ENCODE measurements around the gene ROCK1.

- PRO-cap: no peak
These were observed 262.3 kb downstream of the ANKRD30B start for GRCh38 chr18:15010272-15010609.

DNA sequence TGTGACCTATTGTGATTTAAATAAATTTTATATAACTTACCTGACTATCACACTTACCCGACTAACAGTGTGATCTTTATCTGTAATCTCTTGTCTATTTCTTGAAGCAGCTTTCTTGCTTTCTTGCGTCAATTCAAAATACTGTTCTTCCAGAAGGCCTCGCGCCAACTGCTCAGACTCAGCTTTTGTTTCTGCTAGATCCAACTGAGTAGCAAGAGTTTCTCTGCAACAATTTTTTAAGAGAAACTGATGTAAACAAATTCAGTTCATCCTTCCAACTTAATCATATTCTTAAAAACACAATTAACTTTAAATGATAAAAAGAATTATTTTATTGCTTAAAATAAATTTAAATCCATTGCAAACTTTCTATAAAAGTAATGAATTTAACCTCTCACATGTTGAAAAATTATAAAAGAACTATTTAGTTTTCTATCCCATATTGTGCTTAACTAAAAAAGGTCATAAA lies 141.3 kb downstream of the ROCK1 start:
- PRO-cap: no peak

- PRO-cap: no peak
These were observed 32.4 kb downstream of the ROCK1 start for GRCh38 chr18:21079167-21079733.

- PRO-cap: bidirectional peak, plus-strand start at chr18:21111517, minus-strand start at chr18:21111529; bidirectional peak, plus-strand start at chr18:21112141, minus-strand start at chr18:21111793
These were observed at the start of gene ROCK1 for GRCh38 chr18:21111432-21111899. Gene ROCK1 (minus strand): TSS chr18:21111813.

DNA sequence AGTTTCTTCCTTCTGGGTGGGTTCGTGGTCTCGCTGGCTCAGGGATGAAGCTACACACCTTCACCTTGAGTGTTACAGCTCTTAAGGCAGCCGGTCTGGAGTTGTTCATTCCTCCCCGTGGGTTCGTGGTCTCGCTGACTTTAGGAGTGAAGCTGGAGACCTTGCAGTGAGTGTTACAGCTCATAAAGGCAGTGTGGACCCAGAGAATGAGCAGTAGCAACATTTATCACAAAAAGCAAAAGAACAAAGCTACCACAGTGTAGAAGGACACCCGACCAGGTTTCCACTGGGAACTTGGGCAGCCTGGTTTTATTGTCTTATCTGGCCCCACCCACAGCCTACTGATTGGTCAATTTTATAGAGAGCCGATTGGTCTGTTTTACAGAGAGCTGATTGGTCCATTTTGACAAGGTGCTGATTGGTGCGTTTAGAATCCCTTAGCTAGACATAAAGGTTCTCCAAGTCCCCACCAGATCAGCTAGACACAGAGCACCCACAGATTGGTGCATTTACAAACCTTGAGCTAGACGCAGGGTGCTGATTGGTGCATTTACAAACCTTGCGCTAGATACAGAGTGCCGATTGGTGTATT lies 20.2 kb upstream of the ROCK1 start:
- PRO-cap: no peak

- PRO-cap: no peak
These were observed 143.6 kb downstream of the ESCO1 start for GRCh38 chr18:21456822-21457456.

DNA sequence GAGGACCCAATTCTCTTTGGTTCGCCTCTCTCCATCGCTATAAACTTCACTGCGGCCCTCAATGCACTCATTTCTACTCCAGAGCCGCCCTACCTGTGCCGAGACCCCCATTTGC lies 745 bp downstream of the ESCO1 start:
- PRO-cap: no peak

DNA sequence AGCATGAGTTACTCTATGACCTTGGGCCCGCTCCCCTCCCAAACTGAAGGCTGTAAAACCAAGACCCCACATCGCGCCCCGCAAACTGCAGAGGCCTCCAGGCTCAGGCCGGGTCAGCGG lies 627 bp downstream of the ESCO1 start:
- PRO-cap: unidirectional peak, plus-strand start at position 106 of the sequence

- PRO-cap: no peak
These were observed 88.3 kb downstream of the MIB1 start for GRCh38 chr18:21828793-21829304.

DNA sequence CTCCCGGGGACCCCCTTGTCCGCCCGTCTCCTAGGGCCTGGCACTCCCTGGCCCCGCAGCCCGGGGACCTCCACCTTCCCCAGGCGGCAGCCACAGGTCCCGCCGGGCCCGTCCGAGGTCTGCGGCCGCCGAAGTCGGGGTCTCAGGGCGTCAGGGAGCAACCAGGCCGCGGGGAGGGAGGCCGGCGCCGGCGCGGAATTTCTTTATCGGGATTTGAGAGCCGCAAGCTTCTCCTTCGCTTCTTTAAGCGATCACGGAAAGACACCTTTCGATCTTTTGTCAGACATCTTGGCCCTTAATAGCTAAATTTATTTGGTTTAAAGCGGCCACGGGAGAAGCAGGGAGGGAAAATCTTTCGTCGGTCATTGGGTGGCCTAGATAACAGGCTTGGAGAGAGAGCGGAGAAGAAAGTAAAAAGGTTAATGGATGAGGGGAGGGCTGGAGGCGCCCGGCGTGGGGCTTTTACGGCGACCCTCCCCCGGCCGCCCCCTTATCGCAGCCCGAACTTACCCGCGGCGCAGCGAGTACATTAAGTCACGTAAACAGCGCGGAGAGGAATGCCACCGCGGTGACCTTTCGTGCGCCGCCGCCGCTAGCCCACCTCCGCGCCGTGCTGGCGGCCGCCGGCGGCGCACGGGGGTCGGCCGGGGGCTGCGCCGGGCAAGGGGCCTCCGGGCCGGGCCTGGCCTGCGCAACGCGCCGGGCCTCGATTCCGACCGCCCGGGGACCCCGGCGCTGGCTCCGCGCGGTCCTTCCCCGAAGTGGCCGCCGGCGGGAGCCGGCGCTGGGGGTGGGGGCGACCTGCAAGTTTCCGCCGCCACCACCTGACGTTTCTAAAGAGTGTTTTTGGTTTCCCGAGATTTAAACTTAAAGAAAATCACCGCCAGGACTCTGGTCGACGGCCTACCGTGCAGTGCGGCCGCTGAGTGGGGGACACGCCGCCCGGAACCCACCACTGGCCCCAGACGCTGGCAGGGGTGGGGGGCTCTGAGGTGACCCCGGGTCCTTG lies 4.1 kb upstream of the GATA6 start:
- PRO-cap: no peak

DNA sequence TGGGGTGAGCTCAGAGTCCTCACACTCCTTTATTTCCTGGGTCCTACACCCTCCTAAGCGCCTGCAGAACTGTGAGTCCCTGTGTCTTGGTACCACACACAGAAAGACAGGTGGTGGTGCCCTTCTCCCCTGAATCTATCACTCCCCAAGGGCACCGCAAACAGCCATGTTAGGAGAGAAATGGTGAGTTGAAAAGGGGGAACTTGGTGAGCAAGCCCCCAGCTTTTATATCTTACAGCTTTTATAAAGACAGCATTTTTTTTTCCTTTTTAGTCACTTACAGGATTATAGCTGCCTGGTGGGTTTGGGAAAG lies 5.5 kb downstream of the GATA6 start:
- PRO-cap: no peak

DNA sequence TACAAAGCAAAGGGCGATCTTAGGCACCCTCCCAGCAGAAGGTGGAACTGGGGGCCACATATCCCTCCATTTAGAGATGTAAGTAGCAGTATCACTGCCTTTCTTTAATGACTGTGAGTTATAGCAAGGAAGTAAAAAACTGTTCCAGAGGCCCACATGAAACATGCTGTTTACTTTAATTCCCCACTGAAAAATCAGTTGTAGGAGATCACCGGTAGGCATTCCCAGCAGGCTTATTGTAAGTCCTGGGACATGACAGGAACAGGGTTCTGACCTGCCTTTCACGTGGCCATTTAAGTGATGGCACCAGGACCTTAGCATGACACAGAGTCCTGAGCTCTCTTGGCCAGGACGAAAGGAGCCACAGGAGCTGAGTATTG lies 16.8 kb downstream of the GATA6 start:
- PRO-cap: no peak

DNA sequence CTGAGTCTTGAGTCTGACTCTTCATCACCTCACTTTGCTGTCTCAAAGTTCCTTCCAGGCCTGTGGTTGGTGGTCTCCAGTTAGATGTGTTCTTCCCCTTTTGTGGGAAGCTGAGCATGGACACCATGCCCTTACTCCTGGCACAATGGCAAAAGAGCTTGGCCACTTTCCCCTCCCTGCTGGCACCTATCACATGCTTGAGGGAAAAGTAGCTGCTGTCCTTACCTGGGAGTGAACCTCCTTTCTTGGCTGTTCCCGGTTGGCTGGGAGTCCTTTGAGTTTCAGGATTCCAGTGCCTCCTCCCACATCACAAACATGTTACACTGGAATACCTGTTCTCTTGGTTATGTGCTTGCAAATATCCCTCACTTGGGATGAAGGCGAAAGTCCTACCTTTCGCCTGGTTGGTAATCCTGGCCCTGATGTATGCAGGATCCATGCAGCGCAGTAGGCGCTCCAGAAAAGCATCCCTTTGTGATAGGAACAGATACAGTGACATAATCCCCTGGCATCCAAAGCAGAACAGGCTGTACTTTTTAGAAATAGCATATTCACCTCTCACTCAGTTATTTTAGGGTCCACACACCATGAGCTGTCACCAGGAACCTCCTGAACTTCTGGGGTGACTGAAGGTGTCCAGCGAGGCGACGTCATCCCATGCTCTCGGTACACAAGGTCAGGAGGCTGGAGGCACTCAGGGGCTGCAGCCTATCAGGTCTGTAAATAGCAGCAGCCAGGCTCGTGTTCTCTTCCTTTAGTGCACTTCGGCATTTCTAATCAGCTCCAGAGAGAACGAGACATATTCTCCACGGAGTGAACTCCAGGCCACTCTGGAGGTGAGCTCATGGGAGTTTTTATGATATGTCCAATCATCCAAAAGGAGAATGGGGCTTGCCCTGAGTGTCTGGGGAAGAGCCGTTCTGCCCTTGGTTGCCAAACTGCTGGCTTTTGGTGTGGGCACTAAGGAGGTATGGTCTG lies 98.1 kb downstream of the GATA6 start:
- PRO-cap: no peak

GRCh38 chr18:22322010-22322576 lies 95.6 kb downstream of the CTAGE1 start:
- PRO-cap: no peak

DNA sequence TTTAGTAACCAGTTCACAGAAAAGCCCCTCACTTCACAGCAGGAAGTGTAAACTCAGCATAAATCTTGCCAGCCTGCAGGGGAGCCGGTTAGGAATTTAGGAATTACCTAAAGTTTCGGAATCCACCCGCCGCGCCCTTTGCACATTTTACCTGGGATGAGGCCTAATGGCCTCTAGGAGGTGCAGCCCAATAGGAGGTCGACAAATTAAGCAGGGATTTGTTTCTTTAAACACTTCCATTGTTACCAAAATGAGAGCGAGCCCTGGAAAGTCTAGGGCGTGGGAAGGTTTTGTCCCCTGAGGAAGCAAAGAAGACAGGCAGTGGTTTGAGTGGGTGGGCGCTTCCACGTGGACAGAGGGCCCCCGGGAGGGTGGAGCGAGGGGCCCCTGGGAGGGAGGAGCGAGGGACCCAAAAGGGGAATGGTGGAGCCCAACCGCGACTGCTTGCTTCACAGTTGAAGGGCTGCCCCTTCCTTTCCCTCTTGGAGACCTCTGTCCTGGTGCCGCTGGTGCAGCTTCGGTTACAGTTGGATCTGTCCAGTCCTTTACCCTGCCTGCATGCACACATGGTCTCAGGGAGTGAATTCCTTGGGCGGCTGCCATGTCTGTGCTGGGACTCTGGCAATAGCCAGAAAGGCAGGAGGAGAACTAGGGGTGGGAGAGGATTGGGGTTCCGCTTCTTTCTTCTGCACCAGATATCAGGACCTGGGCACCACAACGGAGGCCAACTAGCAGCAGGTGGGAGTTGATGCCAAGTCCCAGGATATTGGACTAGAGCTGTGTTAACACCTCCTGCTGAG lies 93.1 kb downstream of the CTAGE1 start:
- PRO-cap: no peak

- PRO-cap: bidirectional peak, plus-strand start at chr18:22348315, minus-strand start at chr18:22348317
These were observed 69.9 kb downstream of the CTAGE1 start for GRCh38 chr18:22347670-22348438.

DNA sequence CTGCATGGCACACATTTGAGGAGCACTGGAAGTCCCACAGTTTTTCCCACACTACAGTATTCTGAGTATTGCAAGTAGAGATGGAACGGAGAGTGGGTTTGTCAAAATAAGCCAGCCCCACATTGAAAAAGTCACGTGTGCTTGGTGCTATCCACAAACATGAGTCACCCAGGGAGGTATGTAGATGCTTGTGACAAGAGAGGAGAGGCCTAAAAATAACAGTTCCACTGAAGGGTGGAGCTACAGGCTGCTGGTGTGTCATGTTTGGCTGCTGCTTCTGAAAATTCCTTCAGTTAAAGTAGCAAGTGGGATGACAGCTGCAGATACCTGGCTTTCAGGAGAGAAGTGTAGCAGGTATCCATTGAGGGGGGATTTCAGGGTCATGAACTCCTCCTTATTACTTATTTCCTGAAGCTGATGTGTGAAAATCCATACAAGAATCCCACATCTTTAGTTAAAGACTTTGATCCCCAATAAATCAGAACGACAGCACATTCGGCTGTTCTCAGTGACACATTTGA lies 48.4 kb upstream of the CTAGE1 start:
- PRO-cap: no peak

DNA sequence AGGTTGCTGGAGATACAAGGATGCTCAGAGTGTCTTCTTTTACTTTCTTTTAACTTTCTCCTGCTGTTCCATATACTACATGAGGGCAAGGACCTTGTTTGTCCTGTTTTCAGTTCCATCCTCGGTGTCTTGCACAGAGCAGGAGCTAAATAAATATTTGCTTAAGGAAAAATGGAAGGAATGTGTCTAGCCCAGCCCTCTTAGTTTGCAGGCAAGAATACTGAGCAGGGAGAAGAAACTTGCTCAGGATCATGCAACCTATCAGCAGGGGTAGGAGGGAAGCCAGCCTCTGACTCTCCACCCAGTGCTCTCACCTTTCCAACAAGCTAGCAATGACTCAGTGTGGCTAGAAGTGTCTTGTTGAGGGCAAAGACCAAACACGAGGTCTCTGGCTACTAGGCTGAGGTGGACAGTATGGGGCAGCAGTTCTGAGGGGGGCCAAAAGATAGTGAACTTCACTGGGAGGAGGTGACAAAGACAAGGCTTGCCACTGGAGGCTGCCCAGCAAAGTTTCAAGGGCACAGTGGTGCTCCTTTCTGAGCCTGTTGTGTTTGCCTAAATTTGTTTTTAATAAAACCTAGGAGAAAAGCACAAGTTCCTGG lies 48.9 kb upstream of the CTAGE1 start:
- PRO-cap: no peak

GRCh38 chr18:22471408-22472250 lies 53.9 kb upstream of the CTAGE1 start:
- PRO-cap: no peak

DNA sequence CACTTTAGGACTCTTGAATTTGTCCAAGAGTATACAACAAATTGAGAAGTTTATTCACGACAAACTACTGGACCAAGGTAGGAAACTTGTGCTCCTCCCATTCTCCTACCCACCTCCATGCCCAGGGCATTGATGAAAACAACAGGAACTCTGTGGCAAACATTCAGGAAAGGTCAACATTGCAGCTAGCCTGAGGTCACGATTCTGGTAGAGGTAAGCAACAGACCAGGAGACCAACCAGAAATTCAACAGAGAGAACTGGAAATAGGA lies 209.0 kb upstream of the CTAGE1 start:
- PRO-cap: no peak